Thoracic aorta endothelial cell (primary cell): ENCODE measurements around a stretch of chr3.

GRCh38 chr3:188003064-188003985 is 150.6 kb upstream of the LPP start:
- CAGE, long polyA plus RNA, result no peak

DNA sequence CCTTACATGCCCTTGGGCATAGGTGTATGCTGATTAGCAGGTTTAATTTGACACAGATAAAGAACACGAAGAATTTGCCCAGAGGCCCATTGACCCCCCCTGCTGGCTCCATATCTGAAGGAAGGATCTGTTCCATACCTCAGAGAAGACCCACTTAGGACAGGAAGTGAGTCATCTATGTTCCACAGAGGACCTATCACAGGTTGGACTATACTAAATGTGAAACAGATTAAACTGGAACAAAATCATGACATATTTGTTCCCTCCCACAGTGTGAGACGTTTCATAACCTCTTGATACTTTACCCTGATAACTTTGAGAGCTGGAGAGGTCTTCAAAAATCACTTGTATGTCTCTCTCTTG is 92.7 kb upstream of the LPP start:
- CAGE, long polyA plus RNA, result no peak

DNA sequence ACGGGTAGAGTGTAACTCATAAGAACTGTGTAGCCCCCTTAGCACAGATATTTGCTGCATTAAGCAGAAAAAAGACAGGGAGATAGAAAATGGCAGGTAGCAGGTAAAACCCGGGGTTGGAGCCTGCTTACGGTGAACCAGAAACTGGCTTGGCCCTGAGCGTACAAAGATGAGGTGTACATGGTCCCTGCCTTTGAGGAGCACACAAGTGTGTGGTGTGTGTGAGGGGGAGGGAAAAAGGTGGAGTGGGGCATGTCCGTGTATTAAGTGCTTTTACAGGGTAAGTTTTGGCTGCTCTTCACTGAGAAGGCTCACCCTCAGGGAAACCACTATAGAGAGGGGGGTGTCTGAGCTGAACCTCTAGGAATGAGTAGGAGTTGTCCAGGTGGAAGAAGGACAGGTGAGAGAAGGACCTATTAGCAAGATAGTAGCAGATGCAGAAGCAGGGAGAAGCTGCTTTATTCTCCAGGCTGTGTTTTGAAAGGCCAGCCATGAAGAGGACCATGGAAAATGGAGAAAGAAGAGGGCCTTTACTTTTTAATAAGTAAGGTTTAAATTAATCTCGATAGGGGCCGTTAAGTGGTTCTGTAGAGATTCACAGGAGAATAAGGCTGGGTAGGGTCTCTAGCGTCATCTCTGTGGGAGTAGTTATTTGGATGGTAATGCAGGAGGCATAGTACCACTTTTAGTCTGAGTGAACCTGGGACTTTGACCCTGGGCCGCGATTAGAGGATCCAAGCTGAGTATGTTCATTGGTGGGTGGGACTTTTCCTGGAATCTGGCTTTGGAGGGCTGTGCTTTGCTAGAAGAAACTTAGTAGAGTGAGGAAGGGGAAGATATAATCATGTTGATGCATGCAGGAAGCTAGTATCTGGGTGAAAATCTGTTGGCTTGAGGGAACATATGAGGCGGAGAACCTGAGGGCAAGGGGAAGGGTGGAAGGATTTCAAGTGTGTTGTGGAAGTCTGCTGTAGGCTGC is 3.8 kb downstream of the LPP start:
- CAGE, long polyA plus RNA, result no peak

DNA sequence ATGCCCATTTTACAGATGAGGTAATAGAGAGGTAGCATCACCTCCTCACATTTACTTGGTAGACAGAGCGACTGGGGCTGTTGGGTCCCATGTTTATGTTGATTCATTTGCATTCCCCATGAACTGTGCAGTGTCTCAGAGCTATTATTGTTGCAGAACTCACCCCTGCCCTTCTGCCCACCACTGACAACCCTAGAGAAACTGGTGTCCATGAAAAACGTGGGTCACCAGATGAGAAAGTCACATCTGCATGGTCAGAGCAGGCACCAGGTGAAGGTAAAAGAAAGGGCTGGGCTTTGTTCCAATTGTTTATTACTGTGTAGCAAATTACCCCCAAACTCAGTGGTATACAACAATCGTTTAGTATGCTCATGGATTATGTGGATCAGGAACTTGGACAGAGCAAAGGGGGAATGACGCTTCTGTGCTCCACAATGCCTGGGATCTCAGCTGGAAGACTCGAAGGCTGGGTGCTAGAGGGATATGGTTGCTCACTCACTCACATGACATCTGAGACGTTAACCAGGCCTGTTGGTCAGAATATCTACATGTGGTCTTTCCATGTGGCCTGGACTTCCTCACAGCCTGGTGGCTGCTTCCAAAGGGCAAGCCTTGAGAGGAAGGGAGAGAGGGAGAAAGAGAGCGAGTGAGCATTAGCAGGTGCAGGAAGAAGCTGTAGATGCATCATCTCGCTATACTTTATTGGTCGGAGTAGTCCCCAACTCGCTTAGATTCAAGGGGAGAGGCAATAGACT is 44.8 kb downstream of the LPP start:
- CAGE, long polyA plus RNA, result no peak

DNA sequence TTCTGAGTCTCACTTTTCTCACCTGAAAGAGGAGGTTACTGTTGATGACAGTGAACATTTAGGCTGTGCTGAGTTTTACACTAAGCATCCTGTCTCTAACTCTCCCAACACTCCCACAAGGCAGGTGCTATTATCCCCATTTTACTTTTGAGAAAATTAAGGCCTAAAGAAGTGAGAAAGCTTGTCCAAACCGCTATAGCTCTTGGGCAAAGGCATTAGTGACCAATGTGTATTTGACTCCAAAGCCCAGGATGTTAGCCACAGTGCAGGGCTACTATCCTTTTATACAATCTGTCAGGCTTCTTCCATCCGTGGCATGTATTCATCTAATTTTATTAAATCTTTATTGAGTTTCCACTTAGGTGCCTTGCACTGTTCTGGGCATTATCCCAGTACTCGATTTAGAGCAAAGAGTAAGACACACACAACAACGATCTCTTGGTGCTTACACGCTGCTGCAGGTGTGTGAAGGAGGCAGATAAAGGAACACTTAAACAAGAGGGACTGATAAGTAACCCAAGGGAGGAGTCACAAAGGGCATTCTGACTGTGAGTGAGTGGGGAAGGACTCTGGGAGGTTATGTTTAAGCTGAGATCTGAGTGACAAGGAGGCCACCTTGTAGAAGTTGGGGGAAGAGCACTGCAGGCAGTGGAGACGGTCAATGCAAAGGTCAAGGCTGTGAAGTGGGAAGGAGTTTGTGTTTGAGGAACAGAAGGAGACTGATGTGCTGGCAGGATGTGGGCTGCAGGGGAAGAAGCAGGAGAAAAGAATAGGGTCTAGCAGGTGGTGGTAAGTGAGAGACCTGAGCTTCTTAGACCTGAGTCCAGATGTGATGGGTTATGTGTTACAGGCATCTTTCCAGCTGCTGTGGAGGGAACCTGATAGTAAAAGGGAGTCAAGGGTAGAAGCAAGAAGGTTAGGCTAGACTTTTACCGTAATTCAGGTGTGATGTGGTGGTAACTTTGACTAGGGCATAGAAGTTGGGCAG is 63.0 kb downstream of the LPP start:
- CAGE, long polyA plus RNA, result no peak

DNA sequence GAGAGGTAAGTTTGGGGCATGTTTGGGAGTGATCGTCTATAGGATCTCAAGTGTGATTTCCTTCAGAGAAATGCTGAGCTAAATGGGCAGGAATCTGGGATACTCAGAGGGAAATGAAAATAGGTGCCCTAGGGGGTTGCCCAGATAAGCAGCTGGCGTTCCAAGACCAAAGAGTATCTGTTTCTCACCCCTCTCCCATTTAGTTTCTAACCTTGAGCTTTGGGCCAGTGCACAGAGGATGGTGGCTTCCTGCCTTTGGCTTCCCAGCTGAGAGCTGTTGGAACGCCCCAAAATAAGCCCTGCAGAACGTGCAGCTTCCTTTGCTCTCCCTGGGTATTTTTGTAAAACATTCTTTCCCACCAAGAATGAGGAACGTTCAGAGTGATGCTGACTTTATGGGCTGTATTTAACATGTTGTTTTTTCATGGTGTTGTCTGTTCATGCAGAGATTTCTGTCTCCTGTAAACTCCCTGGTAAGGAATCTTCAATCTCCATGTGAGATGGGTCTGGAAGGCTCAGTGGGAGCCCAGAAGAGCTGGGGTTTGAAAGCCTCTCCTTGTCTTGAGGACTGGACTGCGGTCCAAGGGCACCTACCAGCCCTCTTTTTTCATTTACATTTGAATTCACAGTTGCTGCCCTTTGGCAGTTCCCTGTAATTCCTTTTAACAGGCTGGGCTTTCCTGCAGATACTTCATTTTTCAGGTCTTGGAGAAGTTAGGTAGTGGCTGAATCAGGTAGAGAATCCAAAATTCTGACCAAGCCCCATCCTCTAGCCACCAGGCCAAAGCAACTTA is 63.8 kb downstream of the LPP start:
- CAGE, long polyA plus RNA, result no peak

GRCh38 chr3:188240485-188240876 is 86.5 kb downstream of the LPP start:
- CAGE, long polyA plus RNA, result no peak

DNA sequence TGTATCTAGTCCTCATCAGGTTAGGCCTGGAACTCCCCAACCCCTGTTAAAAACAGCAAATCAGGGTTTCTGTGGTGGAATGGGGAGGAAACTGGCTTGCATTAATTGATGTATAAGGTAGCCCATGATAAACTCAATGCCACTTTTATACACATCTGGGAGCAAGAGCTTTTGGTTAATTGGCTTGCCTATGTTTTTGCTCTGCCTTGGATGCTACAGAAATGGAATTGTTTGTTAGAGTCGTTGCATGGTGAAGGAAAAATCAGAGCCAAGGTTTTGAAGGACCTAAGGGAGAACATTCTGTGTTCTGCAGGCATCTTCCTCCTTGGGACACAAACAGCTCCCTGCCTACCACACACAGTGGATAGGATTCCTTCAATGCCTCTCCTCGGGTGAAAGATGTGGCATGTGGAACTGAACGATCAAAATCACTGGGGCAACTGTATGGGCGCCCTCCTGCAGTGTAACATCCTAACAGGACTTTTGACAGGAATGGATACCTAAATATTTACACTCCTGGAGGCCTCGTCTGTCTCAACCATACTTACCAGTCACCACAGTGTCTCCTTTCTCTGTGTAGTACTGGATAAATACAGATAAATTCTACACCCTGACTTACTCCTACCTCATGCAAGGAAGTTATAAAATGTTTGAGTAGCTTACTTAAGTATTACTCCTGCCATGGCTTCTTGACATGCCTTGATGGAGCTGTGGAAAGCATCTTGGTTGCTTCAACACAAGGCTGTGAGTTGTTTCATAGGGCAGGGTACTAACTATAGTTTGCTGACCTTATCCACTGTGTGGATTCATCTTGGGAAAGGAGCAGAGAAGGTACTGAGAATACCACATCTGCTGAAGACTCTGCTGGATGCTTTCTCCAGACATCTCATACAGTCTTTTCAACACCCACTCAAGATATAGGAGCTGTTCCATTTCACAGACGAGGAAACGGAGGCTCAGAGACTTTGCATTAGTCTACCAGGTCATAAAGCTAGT is 100.7 kb downstream of the LPP start:
- CAGE, long polyA plus RNA, result no peak

DNA sequence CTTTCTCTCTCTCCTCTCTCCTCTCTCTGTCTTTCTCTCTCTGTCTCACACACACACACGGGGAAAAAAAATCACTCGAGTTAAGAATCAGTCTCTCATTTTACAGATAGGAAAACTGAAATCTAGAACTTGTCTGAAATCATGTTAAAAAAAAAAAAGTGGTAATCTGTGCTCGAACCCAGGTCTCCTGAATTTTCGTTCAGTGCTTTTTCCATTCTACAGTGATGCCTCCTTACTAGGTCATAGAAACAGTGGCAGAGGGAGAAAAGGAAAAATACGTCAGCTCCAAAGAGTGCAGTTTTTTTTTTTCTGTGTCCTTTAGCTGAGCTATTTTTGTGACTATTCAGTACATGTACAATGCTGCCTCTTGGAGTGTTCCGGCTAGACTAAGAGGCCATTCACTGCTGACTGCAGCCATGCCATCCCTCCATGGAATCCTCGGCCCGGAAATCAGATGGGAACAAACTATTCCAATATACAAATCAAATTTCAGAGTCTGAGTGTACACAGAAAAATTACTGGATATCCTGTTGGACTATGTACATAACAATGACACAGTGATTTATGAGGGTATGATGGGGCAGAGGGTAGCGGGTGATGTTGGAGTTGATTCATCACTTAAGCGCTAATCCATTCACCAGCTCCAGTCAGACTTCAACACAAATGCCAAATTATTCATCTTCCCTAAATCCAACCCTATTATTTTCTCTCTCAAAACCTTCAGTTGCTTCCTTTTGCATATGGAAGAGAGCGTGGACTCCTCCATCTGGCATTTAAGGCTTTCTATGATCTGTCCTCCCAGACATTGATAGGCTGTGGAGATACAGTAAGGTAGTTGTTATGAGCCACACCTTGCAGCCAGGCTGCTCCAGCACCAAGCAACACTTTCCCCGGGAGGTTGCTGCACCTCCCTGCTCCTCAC is 109.0 kb downstream of the LPP start:
- CAGE, long polyA plus RNA, result no peak

- CAGE, long polyA plus RNA, result no peak
These were observed 149.4 kb downstream of the LPP start for GRCh38 chr3:188303318-188303740.

DNA sequence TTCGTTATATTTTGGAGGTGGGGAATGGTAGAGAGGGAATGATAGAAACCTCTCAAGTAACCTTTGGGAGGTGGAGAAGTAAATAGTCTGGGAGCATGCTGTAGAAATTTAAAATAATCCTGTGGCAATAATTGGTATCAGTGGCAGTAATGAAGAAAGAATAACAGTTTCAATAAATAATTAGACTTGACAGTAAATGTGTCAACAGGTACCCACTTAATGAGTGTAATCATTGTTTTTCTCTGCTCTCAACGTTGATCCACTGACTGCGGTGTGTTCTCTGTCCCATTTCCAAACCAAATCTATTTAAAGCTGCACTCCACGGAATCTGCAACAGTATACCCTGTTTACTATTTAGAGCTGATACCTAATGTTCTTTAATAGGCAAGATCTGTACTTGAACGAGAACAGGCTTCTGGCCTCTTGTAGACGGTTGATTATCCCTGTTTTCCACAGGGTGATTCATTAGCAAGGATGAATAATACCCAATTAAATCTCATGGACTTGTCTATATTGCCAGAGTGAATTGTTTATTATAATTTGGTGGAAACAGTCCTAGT is 189.8 kb downstream of the LPP start:
- CAGE, long polyA plus RNA, result no peak

GRCh38 chr3:188362085-188362963 is 208.4 kb downstream of the LPP start:
- CAGE, long polyA plus RNA, result no peak

GRCh38 chr3:188421342-188422321 is 267.7 kb downstream of the LPP start:
- CAGE, long polyA plus RNA, result no peak

GRCh38 chr3:188484519-188484806 is 330.5 kb downstream of the LPP start:
- CAGE, long polyA plus RNA, result no peak

GRCh38 chr3:188606655-188607126 is 452.7 kb downstream of the LPP start:
- CAGE, long polyA plus RNA, result no peak

GRCh38 chr3:188636639-188637092 is 482.7 kb downstream of the LPP start:
- CAGE, long polyA plus RNA, result no peak

DNA sequence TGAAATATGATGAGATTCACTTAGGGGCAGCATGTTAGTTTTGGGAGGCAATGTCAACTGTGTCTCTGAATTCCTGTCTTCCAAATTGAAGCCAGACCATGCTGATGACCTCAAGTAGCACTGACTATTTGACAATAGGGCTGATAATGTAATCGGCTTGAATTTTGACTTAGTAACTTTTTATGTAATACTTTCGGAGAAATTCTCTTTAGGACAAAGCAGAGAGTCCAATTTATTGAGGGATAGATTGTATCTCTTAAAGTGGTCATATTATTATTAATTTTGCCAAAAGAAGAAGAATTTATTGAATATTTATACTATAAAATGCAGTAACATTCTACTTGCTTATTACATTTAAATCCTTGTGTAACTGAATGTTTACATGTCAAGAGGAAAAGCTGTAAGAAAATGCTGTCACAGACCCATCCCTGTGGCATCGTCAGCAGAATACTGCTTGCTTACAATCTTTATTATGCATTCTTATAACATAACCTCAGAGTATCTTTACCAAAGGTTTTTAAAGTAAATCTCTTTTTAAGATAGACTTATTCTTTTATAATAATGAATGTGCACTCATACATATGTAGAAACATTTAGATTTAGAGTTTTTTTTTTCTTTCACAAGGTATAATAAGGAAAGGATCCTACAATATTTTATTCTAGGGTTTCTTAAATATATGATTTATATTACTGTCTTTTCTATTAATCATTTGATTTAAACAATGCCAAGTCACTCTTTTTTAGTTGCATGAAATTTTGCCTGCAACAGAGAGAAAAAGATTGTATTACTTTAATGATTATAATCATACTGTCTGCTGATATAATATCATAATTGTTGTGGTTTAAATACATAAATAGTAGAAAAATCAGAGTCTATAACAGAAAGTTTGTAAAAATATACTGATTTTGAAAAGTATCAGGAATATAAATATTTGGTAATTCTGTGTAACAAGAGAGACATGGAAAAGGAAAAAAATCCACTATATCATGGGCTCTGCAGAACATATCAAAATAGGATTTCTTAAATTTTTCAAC is 295.0 kb upstream of the TPRG1 start:
- CAGE, long polyA plus RNA, result no peak

DNA sequence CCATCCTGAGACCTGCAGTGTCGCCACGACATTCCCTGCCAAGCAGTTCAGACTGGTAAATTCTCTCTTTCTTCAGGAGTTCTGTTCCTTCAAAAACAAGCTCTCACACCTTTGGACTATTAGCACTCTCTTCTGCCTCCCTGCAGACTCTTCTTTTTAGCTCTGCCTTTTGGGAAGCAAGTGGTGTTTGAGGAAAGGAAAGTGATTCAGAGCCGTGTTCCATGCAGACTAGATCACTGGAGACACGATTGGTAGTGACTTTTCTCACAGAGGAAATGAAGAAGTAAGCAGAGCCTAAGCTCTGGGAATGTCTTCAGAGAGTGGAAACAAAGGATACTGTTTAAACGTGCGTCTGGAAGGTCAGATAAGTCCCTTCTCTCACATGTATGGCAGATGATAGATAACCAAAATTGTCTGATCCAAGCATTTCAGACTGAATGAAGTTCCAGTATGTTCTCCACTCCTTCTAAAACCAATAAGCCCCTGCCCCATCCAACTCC is 270.6 kb upstream of the TPRG1 start:
- CAGE, long polyA plus RNA, result no peak

DNA sequence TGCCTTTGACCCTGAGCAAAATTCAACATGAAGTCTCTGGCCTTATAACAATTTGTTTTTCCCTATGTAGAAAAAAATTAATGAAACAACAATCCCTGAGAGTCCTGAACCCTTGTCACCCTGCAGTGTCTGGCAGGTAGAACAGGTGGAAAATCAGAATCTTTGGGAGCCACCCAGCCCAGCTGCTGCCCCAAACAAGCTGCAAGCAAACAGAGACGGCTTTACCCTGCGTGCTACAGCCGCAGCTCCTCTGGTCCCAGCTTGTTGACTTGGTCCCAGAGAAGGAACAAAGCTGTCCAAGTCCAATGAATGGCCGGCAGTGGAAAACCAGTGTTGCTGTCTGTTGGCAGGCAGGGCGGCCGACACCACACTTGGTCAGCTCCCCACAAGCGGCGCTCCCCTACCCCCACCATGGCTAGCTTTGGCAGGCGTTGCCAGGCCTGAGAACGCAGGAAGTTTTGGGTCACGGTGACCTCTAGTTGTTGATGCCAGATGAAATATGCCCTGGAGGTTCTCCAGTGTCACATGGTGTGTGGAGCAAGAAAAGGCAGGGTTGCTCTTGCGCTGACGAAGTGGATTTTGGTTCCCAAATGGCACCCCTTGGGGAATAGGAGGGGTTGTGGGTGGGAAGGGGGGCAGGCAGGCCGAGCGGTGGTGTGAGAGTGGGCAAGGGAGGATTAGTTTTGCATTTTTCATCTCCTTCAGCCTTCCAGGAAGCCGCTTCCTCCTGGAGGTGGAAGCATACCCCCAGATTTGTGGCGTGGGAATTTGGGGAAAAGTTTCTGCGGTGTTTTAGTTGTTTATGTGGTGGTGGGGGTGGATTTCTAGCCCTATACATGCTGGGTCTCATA is 72.8 kb upstream of the TPRG1 start:
- CAGE, long polyA plus RNA, result no peak

- CAGE, long polyA plus RNA, result no peak
These were observed 50.4 kb upstream of the TPRG1 start for GRCh38 chr3:189121176-189121953.